Hematopoietic multipotent progenitor cell (in vitro differentiated cells): ENCODE results near the genes PRAMEF6, PRAMEF18, PRAMEF5 and PRAMEF15.

- CAGE, long polyA plus RNA: no peak
Measured at GRCh38 chr1:12177150-12178476, 10.8 kb downstream of the TNFRSF1B start.

DNA sequence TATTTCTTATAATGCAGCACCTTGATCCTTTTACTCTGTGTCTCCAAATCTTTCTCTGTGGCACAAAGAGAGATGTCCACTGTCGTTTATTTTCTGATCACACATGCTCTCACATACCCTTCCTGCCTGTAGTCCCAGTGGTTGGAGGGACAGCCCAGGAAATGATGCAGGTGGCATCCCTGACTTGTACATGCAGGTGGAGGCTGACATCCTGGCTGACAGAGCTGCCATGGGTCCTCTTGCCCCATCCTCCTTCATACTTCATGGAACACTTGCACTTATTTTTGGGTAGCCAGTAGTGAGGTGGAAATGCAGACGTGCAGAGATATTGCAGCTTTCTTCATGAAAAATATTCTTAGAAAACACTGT is 116.0 kb downstream of the VPS13D start:
- CAGE, long polyA plus RNA: no peak

DNA sequence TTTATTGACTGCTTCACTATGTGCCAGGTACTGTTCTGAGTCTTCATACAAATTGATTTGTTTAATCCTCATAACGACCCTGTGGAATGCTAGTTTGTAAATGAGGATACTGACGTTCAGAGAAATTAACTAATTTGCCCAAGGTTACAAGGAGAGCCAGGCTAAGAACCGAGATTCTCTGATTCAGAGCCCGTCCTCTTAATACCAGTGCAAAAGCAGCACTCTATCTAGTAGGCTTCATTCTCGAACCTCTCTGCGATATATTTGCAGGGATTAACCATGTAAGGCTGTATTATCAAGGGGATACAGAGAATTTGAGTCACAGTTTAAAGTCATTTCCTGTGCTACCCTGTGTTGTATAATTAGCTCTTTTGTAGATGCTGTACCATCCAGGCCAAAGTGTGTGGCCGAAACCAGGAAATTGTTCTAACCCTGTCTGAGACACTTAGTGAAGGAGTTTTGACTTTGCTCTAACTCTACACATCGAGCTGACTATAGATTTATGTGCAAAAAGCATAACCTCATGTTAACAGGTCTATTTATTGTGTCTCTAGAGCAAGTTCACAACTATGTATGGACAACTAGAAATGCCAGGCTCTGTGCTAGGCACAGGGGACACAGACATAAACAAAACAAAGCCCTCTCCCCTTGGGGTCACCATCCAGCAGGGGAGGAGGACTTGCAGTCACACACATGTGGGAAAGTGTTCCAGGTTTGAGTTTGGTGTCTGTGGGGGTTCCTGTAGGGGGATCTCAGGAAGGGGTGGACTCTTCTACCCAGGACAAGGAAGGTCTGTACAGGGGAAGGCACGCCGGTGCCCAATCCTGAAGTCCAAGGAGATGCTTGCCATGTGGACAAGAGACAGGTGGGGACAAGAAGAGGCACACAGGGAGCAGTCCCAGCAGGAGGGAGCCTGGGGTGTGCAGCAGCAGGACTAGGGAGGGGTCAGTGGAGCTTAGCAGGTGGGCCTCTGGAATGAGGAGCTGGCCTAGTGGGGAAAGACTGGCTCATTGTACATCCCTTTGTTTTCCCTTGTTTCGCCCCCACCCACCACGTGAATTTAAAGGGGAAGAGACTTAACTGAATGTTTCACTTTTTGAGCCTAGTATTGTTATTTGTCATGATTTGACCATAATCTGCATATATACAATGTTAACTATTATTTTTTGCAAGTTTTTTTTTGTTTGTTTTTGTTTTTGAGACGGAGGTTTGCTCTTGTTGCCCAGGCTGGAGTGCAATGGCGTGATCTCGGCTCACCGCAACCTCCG is 182.1 kb downstream of the DHRS3 start:
- CAGE, long polyA plus RNA: no peak

DNA sequence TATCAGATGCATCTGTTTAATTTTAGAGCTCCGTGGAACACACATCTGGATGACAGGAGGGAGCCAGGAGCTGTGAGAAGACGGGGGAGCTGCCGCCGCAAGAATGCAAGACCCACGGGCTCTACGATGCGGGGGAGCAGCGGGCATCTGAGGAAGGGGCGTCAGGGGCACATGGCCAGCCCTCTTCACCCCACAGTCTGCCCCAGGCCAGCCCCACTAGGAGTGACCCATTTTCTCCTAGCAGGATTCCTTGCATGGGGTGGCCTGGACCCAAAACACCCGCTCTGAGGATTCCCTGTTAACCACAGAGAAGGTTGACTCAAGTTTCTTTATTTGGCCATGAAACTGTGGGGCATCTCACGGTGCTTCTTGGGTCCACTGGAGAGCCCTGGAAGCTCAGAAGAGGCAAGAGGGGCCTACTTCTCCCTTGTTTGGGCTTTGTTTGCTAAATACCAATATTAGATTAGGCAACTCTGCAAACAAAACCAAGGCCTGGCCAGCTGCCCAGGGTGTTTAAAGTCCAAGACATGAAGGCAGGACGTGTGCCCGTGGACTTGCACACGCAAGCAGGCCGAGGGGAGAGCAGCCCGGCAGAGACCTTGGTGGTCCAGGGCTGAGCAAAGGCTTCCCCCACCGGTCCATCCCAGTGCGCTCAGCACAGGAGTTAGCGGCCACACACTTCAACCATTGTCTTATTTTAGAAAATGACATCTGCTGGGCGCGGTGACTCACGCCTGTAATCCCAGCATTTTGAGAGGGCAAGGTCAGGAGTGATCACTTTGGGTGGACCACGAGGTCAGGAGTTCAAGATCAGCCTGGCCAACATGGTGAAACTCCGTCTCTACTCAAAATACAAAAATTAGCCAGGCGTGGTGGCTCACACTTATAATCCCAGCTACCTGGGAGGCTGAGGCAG is 89.7 kb downstream of the DHRS3 start:
- CAGE, long polyA plus RNA: no peak

- CAGE, long polyA plus RNA: no peak
Measured at GRCh38 chr1:12613003-12613791, 4.8 kb downstream of the DHRS3 start.

GRCh38 chr1:12614982-12615195 is 3.1 kb downstream of the DHRS3 start:
- CAGE, long polyA plus RNA: no peak

DNA sequence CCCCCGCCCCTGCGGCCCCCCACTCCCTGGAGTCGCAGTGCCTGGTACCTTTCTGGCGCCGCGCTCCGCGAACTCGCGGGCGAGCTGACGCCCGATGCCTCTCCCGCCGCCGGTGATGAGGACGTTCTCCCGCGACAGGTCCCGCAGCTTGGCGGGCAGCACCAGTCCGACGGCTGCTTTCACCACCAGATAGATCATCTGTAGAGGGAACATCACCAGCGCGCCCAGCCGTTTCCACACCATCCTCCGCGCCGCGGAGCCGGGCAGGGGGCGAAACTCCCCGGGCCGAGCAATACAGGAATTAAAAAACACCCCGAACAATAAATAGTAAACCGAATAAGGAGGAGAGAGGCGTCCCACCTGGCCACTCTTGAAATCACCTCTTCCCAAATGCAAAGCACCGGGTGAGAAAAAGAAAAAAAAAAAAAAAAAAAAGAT is 885 bp downstream of the DHRS3 start:
- CAGE, long polyA plus RNA: no peak

- CAGE, long polyA plus RNA: no peak
Measured at GRCh38 chr1:12810827-12811537, 19.8 kb downstream of the PRAMEF1 start.

- CAGE, long polyA plus RNA: no peak
Measured at GRCh38 chr1:12947359-12947791, at the start of gene PRAMEF6. TSS of gene PRAMEF6 (minus strand) at chr1:12947580.

DNA sequence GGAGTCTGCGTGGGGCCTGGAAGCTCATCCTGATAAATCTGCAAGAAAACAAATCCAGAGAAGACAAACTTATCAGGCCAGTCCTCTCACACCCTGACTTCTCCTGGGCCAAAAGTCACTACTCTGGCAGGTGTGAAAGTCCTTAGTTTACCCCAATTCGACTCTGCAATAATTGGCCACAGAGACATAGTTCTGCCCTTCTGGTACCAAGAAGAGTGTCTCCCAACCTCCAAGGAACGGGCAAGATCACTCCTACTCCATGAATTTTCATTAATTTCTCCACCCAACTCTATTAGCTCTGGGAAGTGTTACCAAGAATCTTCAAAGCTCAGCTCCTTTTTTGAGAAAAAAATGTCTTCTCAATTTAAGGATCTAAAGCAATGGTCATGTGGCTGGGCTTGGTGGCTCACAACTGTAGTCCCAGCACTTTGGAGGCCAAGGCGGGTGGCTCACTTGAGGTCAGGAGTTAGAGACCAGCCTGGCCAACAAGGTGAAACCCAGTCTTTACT is at the start of gene PRAMEF18:
Gene PRAMEF18, minus strand, starts transcription at position 76 of the 509 bp plus-strand sequence.
- CAGE, long polyA plus RNA: no peak

DNA sequence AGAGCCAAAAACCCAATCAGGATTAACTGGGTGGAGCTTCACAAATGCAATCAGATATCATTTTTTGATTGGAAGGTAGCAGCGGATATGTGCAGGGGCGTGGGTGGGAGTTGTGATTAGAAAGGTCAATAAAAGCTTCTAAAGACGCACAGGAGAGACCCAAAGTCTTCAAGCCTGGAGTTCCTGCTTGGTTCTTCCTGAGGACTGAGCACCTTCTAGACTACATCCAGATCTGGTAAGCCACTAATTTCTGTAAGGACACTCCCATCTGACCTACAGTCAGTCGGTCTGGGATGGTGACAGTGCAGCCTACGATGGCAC is at the start of gene PRAMEF5:
Gene PRAMEF5, plus strand, starts transcription at position 158 of the 321 bp plus-strand sequence.
- CAGE, long polyA plus RNA: no peak

DNA sequence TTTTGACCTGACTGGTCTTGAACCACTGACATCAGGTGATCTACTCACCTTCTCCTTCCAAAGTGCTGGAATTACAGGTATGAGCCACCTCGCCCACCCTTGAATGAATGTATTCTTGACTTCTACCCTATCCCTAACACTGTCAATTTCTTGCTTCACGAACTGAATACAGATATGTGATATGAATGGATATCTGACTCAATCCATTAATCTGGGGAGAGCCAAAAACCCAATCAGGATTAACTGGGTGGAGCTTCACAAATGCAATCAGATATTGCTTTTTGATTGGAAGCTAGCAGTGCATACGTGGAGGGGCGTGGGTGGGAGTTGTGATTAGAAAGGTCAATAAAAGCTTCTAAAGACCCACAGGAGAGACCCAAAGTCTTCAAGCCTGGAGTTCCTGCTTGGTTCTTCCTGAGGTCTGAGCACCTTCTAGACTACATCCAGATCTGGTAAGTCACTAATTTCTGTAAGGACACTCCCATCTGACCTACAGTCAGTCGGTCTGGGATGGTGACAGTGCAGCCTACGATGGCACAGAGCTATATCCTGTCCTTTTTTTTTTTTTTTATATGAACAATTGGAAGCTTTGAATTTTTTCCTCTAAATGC is at the start of gene PRAMEF15:
Gene PRAMEF15, plus strand, starts transcription at position 375 of the 611 bp plus-strand sequence.
- CAGE, long polyA plus RNA: no peak

DNA sequence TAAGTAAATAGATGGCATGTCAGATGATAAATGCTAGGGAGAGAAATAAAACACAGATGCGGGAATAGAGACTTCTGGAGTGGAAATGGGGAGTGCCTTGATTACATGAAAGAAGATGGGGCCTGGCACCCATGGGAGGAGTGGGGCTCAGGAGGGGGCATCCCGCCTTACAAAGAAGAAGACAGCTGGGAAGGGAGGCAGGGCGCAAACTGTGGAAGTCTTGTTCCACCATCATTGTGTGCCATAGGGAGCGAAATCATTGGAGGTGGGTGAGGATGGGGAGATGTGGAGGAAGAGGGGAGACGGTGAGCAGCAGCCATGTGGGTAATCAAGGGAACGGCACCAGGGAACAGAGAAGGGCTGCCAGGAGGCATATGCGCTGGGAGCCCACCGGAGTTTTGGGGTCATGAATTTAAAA is 100.2 kb downstream of the PRDM2 start:
- CAGE, long polyA plus RNA: no peak

DNA sequence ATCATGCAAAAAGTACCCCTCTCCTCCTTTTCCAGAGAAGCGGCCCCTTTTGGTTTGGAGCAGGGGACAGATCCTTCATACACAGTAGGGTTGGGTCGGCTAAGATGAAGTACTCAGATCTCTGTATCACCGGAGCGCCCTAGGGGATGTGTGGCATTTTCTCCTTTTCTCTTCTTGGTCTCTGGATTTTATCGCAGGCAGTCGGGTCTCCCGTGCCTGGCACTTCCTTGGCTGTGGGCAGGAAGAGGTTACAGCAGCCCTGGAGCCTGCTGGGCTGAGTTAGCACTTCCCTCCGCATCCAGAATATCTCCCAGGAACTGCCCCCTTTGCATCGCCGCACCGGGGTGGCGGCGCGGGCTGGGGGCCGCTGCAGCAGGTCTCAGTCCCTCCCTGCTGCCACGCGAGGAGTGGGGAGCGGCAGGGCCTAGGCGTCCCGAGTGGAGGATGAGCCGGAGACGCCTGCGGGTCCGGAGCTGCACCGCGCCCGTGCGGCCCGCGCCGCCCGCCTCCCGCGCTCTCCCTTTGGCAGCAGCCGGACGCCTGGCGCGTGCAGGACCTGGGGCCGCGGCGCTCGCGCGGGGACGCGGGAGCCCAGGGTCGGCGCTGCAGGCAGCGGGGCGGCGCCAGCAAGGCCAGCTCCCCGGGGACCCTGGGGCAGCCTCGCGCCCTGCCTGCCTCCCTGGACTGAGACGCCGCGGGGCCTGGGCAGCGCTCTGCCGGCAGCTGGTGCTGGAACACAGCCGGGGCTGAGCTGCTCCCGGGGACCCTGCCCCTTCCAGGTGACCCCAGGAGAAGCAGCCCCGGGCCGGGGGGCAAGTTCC is 192.7 kb downstream of the PRDM2 start:
- CAGE, long polyA plus RNA: no peak

DNA sequence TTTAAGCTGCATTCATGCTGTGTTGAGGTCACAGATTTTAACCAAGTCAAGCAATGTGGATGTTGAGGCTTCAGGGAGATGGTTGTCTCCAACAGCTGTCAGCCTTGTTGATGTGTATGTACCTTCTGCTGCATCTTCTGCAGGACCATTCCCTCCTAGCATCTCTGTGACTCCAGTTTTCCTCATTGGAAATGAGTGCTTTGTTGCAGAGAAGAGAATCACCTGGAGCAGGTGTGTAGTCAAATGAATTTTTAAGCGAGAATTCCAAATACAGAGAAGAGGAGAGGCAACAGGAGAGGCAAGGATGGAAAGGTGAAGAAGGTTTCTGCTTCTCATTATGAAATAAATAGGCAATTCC is 423.3 kb downstream of the PRDM2 start:
- CAGE, long polyA plus RNA: no peak

- CAGE, long polyA plus RNA: no peak
Measured at GRCh38 chr1:14522285-14522751, 76.2 kb upstream of the KAZN start.

DNA sequence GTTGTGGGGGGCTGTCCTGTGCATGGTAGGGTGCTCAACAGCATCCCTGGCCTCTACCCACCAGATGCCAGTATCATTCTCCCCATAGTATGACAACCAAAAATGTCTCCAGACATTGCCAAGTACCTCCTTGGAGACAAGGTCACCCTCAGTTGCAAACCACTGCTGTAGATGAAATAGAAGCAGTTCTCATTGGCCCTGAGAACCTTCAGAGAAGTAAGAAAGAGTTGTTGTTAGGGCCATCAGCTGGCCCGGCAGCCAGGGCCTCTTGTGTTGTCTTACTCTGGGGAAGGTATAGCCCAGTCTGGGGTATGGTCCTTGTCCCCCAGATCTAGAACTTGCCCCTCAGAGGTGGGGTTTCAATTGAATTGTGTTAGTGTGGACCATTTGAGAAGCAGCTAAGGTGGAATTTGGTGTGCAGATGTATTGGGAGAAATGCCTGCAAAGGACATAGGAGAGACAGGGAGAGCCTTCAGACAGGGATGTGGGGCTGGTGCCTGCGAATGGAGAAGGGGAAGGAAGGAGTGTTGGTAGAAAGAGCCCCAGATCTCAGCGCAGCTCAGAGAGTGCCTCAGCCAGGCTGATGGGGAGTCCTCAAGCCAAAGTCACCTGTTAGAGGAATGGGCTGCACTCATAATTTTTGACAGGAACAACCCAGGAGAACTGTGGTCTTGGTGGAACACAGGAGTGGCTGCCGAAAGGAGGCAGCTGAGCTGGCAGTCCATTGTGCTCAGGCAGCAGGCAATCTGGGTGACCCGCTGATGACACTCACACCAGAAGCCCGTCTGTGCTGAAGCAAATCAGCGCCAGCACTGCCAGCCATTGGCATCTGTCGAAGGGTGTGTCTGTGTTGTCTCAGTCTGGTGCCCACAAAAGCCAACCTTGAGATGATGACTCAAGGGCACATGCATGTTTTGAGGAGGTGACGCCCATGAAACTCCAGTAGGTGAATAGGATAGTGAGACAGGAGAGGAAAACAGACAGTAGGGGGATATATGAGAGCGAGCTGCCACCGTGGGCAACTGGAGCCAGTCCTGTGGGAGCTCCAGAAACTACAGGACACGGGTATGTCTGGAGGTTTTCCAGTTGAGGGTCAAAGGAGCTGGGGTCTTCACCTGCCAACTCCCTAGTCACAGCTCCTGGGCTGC is 167.0 kb downstream of the KAZN start:
- CAGE, long polyA plus RNA: no peak

GRCh38 chr1:14826042-14826786 is 227.7 kb downstream of the KAZN start:
- CAGE, long polyA plus RNA: no peak

- CAGE, long polyA plus RNA: no peak
Measured at GRCh38 chr1:14925012-14925572, 228.5 kb upstream of the TMEM51 start.

DNA sequence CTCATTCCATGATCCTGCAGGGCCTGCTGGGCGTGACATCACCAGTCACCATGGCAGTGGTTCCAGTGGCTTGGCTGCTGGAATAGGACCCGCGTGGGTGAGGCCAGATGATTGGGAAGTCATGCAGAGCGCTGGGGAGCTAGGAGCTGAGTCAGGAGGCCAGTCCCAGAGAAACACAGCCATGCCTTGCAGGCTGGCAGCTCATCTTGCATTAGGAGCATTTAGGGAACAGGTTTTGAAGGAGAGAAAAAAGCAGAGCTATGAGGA is 125.4 kb upstream of the TMEM51 start:
- CAGE, long polyA plus RNA: no peak